ENCODE data around the gene TMEM19.

GRCh38 chr12:70722853-70723520, 85.8 kb upstream of the PTPRB start:
- PRO-cap, 2 experiments: no peak in any of the 2 experiments

DNA sequence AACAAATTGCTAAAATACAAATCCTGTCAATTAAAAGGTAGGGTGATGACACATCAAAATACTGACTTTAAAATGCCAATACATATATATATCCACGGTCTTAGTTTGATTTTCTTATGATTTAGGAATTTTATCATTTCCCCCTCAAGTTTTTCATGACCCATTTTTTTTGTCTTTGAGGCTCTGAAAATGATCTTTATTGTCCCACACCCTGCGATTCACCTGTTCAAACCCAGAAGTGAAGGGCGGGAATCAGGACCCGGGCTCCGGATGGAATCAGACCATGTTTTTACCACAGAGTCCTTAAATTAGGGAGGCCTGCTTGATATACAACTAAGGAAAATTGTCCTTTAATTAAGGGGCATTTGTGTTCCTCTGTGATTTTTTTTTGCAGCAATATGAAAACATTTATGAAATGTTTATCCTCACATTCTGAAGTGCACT, 794 bp downstream of the TSPAN8 start:
- PRO-cap, 2 experiments: no peak in any of the 2 experiments

- PRO-cap, 2 experiments: no peak in any of the 2 experiments
Observed at GRCh38 chr12:71651981-71653239, 11.2 kb downstream of the ZFC3H1 start.

- PRO-cap, 2 experiments: peak in 1 of 2 experiments; most common plus-strand start chr12:71685653 (in 1)
Observed at GRCh38 chr12:71685222-71685815, 563 bp upstream of the TMEM19 start.

- PRO-cap, 2 experiments: peak in 2 of 2 experiments; most common plus-strand start chr12:71686088 (in 2); most common minus-strand start chr12:71686301 (in 2)
Observed at GRCh38 chr12:71685816-71687107, at the start of gene TMEM19. Gene TMEM19, plus strand, starts transcription at chr12:71686082.

- PRO-cap, 2 experiments: no peak in any of the 2 experiments
Observed at GRCh38 chr12:71694214-71695006, 8.5 kb downstream of the TMEM19 start.

DNA sequence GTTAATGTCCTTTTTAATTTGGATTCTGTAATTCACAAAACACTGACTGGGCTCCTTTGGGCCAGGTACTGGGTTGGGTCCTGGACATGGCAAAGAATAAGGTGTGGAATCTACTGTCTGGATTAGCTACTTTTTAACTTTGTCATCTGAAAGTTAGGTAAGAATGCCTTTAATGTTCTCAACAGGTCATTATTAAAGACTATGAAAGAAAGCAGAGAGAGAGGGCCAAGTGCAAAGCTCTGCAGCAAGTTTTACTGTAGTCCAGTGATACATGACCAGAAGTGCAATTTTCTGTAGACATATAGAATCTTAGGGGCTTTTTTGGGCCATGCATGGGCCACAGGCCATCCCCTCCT, 4.5 kb downstream of the RAB21 start:
- PRO-cap, 2 experiments: no peak in any of the 2 experiments

DNA sequence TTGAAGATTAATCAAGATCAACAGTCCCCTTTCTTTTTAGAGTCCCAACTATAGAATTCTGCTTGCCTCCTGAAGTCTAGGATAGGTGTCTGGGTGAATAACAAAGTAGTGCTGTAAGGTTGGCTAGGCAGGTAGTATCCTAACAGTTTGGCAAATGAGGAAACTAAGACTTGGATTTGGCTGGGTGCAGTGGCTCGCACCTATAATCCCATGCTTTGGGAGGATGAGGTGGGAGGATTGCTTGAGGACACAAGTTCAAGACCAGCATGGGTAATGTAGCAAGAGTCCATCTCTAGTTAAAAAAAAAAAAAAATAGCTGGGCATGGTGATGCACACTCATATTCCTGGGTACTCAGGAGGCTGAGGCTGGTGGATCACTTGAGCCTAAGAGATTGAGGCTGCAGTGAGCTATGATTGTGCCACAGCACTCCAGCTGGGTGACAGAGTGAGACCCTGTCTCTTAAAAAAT, 6.1 kb downstream of the RAB21 start:
- PRO-cap, 2 experiments: no peak in any of the 2 experiments

- PRO-cap, 2 experiments: no peak in any of the 2 experiments
Observed at GRCh38 chr12:72271149-72272000, 795 bp upstream of the TRHDE start.

DNA sequence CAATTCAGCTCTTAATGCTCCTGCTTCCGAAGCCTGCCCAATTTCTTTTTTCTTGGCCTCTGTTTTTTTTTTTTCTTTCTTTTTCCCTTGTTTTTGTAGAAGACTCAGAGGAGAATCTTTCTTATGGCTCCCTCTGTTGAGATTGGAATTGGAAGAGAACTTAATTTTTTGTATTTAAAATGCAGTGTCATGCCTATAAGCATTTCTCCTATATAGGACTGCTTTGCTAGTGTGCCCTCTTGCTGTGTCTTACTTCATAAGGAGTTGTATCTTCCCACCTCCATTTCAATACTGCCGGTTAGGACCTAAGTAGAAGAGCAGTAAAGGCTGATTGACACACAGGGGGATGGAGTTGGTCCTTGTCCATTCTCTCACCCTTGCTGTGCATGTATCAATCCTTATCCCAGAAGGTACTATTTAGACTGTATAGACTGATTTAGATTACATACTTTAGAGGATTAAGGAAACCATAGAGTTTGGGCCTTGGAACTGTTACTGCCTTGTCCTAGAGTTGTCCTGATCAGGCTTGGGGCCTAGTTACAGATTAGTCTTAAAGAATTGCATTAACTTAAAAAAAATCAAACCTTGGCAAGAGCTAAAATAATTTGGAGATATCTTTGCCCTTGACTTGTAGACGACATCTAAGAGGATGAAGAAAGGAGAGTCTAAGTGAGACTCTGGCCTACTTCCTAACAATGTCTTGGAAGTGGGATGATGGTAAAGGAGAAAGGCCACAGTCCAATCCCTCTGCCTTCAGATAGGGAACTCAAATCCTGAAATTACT, 2.6 kb downstream of the ATXN7L3B start:
- PRO-cap, 2 experiments: no peak in any of the 2 experiments

- PRO-cap, 2 experiments: no peak in any of the 2 experiments
Observed at GRCh38 chr12:74964221-74964492, 245.5 kb downstream of the KCNC2 start.

DNA sequence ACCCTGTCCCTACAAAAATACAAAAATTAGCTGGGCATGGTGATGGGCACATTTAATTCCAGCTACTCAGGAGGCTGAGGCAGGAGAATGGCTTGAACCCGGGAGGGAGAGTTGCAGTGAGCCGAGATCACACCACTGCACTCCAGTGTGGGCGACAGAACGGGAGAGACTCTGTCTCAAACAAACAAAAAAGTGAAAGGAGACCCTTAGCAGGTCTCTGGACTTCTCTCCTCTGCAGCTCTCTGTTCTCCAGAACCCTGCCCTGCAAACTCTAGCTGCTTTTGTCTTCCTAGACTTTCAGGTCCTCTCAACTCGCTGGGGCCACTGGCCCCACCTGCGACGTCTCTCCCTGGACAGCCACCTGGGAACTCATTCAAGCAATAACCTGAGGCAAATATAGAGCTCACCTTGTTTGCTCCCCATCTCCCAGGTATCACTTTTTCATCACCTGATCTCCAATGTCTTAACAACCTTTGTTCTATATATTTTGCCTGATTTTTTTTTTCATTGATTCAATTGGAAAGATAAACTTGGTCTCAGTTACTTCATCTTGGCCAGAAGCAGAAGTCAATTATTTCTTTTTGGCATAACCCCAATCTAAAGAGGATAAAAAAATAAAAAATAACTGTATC, 221.6 kb upstream of the KRR1 start:
- PRO-cap, 2 experiments: no peak in any of the 2 experiments

- PRO-cap, 2 experiments: no peak in any of the 2 experiments
Observed at GRCh38 chr12:75933786-75934207, 150.7 kb downstream of the NAP1L1 start.

DNA sequence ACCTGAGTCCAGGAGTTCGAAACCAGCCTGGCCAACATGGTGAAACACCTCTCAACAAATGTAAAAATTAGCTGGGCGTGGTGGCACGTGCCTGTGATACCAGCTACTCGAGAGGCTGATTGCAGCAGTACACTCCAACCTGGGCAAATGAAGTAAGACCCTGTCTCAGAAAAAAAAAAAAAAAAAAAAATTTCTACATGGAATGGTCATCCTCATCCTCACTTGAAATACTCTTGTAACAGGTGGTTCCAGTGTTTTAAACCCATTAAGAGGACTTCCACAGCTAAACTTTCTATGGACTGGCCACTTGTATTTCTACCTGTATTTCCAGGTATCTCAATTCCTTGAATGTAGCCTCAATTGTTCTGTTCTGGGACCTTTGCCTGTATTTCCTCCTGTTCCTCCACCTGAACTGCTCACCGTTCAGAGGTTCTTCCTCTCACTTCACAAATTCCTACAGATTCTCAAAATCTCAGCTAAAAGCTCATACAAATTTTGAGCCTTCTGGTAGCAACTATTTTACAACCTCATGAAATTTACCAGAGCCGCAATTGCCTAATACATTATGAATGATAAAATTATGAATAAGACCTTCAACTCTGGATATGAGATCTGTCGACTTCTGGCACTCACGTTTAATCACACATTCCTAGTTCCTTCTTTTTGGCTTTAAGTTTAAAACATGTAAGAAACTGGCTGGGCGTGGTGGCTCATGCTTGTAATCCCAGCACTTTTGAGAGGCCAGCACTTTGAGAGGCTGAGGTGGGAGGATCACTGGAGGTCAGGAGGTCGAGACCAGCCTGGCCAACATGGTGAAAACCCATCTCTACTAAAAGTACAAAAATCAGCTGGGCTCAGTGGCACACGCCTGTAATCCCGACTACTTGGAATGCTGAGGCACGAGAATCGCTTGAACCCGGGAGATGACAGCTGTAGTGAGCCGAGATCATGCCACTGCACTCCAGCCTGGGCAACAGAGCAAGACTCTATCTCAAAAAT, 40.9 kb downstream of the NAP1L1 start:
- PRO-cap, 2 experiments: no peak in any of the 2 experiments

DNA sequence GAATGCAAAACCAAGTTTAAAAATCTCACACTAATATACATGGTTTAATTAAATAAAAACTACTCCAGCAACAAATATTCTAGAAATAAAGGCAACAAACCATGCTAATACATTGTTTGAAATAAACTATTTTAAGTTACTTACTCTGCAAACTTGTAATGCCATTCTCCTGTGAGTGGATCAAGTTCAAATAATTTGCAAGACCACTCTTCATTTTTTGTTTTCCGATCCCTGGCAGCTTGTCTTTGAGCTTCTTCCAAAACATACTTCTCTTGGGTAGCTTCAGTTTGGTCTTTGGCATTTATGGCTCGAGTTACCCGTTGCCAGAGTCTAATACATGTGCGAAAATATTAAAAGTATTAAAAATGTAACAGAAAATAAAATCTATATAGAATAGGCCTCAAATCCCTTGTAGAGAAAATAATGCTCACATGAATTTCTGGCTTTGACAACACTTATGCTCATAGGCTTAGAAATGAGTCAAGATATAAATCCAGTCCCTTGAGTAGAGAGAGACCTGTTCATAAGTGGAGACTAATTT, 21.3 kb upstream of the BBS10 start:
- PRO-cap, 2 experiments: no peak in any of the 2 experiments

GRCh38 chr12:76514113-76514489, 45.5 kb downstream of the OSBPL8 start:
- PRO-cap, 2 experiments: no peak in any of the 2 experiments

DNA sequence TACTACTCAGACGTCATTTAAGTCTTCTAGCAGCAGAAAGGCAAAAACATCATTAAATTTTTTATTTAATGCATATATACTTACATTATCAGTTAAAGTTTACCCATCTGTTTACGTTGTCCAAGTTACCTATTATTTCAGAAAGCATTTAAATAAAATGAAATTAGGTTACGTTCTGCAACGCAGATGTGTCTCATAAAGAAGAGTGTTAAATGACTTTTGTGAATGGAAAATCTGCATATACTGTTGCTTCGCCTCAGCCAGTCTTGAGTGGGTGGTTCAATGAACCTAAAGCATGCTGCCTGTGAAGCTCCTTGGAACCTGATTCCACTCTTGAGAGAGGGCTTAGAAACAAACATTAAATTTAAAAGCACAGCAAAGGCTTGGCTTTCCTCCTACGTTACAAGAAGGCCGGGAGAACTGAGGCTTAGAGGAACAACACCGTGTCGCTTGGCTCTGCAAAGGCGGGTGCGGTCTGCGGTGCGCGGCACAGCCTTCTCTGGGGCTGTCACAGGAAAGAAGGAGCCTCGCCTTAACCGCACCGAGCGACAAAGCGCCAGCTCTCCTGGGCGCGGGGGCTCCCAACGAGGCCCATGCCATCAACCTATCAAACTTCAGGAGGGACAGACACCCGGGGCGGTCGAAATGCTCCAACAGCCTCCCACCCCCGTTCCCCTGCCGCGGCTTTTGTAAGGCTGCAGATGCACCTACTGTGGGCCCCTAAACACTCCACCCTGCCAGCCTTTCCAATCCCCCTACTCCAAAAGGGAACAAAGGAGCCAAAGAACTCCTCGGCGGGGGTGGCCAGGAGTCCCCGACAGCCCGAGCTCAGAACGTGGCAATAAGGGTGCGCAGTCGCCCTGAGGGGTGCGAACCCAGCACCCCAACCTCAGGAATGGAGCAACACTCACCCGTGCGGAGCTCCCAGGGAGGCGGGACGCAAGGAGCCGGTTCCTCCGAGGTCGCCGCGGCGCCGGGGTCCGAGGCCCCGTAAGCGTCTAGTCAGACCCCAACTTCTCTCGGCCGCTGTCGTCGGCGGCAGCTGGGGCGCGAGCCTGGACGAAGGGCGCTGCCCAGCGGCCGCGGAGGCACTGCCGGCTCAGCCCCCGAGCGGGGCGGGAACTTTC, 722 bp downstream of the OSBPL8 start:
- PRO-cap, 2 experiments: peak in 2 of 2 experiments; most common plus-strand start position 498 of the sequence (in 2); most common minus-strand start position 422 of the sequence (in 1)

DNA sequence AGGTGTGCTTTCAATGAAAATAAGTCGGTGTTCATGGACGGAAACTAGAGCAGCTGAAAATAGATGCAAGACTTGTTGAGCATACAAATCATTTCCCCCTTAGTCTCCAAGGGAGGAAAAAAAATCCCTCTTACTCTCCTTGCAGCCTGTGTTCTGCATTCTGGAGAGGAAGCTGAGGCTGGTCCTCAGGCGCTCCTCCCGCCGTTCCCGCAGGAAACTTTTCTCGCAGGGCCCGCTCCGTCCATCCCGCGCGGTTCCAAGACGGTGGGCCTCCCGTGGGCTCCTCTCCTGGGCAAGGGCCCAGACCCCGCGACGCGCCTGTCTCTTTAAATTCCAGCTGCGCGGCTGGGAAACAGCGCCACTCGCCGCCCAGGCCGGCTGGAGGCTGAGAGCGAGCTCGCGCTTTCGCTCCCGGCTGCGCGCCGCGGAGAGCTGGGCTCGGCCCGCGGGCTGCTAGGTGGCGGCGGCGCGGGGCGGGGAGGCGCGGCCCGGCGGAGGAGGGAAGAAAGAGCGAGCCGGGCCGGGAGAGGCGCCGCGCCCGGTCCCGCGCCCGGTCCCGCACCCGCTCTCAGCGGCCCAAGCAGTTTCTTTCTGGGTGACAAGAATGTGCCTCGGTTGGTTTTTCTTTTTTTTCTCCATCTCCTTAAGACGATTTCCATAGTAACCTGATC, 259.2 kb upstream of the E2F7 start:
- PRO-cap, 2 experiments: no peak in any of the 2 experiments

- PRO-cap, 2 experiments: no peak in any of the 2 experiments
Observed at GRCh38 chr12:78936975-78937490, 72.5 kb downstream of the SYT1 start.

GRCh38 chr12:79422042-79422607, 268.6 kb downstream of the PAWR start:
- PRO-cap, 2 experiments: no peak in any of the 2 experiments

All from psoas muscle (tissue), 2 donors.